Ileum (tissue), 1 donor: ENCODE measurements around a stretch of chr18.

GRCh38 chr18:2870270-2871063, 23.7 kb downstream of the EMILIN2 start:
- PRO-cap = no peak

GRCh38 chr18:2916125-2916889, 69.5 kb downstream of the EMILIN2 start:
- PRO-cap = no peak

DNA sequence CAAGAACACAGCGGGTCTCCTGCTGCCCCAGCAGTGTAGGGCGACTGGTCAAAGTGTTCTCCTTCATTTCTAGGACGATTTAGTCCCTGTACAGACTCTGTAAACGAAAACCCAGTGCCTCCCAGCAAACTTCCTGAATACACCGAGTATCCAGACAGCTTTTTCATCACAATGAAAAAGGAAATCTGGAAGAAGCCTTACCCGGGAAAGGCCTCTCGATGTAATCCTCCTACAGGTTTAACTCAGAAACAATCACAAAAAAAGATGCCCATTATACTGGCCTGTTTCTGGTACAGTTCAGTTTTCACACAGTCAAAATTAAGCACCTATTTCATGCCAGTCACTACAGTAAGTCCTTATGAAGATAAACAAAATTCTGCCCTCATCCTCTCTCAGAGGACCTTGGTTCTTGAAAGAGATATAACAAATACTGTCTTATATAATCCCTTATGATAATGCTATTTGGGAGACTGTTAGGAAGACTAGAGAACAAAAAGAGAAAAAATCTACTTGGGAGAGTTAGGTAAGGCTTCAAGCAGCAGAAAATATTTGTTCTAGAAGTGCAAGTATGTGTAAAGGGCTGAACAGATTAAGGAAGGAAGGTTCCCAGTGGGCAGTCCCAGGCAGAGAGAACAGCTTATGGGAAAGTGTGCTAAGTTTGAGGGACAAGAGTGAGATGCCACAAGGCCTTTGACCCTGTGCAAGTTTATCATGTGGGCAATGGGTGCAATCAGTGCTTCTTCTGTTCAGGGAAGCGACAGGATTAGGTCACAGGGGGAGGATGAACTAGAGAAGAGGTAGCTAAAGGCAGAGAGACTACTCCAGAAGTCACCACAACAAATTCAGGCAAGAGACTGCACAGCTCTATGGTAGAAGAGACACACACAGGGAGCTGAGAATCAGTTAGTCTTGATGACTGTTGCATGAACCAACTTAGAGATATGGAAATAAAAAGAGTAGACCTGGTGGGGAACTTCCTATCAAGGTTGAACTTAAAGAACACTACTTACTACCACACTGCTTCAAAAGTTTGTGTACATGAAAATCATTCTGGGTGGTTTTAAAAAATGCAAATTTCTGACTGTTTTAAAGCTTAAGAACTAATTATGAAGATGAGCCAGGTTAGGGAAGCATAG, 44.5 kb downstream of the LPIN2 start:
- PRO-cap = no peak

GRCh38 chr18:3027316-3028208, 14.6 kb upstream of the LPIN2 start:
- PRO-cap = no peak

DNA sequence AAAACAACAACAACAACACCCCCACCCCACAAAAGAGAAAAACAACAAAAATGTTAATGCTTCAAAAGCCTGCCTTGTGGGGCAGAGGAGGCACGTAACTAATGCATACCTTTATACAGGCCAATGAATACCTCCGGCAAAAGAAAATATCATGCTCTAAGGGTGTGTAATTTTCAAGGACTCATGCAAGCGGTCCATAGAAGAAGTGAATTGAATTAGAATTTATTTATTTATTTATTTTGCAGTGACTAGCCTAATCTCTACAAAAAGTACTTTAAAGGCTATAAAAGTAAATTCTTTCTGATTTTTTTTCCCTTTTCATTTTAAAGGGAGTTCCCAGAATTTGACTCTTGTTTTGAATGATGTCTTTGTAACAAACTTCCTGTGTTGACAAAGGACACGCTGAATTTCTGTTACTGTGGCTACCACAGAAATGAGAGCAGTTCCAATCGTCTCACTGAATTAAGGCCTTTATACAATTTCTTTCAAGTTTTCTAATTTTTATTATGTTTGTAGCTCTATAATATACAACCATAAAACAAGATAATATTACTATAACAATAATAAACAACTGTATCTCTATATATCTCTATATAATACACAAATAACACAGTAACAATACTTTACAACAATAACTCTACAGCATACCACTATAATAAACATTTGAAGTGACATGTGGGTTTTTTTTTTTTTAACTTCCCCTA, 46.3 kb upstream of the LPIN2 start:
- PRO-cap = no peak

DNA sequence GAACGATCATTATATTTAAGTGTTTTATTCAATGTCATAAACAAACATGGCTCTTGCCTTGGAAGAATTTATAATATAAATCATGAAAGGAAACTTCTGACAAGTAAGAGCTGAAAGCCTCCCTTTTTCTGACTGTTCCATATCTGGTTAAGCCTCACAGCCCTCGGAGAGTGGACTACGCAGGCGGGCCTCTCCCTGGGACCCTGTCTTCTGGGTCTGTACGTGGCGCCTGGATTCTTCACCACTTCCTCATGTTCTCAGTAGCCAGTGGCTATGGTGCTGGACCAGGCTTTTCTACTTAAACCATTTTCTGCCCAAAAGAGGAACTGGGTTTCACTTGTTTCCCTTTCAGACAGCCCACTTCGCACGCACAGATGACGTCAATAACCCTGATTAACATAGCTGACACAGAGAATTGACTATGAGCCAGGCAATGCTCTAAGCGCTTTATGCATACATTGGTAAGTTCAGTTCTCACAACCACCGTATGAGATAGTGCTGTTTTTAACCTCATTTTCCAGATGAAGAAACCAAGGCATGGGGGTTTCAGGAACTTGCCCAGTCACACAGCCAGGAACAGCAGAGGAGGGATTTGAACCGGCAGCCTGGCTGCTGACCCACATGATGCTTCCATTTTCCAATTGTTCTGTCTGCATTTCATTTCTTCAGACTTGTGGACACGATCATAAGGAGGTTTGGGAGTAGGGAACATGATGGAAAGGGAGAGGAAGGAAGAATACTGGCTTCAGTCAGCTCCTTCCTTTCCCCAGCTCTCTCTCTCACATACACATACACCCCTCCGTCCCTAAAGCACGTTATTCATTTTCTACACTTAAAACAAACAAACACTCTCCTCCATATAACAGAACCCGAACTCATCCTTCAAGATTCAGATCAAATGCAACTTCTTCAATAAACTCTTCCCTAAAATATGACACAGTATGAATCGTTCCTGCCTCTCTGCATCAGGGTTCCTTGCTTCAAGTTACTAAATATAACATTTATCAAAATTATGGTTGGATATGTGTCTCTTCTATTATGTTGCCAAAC, 41.7 kb downstream of the MYOM1 start:
- PRO-cap = unidirectional peak, minus-strand start at position 212 of the sequence; unidirectional peak, minus-strand start at position 273 of the sequence

GRCh38 chr18:3179440-3180096, 40.2 kb downstream of the MYOM1 start:
- PRO-cap = no peak

GRCh38 chr18:3261287-3261987, 496 bp upstream of the MYL12B start:
- PRO-cap = bidirectional peak, plus-strand start at chr18:3262133, minus-strand start at chr18:3261621

DNA sequence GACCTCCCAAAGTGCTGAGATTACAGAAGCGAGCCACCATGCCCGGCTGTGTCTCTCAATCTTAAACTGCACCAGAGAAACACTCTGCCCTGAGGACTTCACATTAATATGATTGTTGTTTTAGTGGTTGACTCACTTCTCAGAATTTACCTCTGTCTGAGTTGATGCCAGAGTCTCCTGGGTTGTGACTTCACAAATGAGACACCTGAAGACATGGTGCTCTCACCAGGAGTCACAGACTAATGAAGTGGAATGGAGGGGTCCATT, 61.0 kb upstream of the TGIF1 start:
- PRO-cap = no peak

GRCh38 chr18:3454402-3455677, 4.9 kb downstream of the TGIF1 start:
- PRO-cap = no peak

DNA sequence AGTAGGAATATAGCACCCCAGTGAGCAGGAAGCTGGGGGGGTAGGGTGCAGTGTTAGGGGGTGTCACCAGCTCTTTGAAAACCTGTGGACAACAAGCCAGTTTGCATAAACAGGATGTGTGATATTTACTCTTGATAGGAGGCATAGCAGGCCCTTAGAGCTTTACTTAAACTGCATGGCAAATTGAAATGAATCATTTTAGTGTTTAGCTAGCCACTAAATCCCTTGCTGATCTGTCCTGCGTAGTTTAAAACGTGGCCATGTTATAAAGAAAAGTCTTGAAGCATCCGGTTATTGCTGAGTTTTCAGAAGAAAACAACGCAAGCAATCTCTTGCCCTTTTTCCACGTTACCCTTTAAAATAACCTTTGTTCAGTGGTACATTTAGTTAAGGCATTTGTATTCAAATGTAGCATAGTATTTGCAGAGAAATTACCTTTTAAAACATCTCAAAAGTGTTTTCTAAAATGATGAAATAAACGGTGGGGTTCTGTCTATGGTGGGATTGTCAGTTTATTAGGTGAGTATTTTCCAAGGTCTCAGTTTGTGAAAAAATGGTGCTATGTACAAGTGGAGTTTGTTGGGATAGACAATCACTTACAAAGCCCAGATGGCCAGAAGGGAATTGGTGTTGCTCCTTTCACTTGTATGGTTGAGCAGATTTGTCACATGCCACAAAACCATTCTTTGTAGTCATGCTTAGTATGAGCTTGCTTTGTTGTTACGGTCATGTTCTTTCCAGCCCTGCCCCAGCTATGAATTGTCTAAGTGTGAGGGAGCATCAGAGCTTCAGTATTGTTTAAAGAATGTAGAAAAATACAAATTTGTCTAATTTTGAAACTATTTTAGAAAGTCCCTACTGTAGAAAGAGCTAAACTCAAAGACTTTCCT, 8.7 kb downstream of the TGIF1 start:
- PRO-cap = no peak

- PRO-cap = no peak
Observed at GRCh38 chr18:3498553-3499623, 48.9 kb downstream of the TGIF1 start.

- PRO-cap = no peak
Observed at GRCh38 chr18:3520321-3520712, 70.3 kb downstream of the TGIF1 start.

GRCh38 chr18:3526419-3527398, 76.7 kb downstream of the TGIF1 start:
- PRO-cap = no peak

- PRO-cap = no peak
Observed at GRCh38 chr18:3584143-3584480, 134.1 kb downstream of the TGIF1 start.

- PRO-cap = no peak
Observed at GRCh38 chr18:3594817-3595410, 144.9 kb downstream of the TGIF1 start.

- PRO-cap = no peak
Observed at GRCh38 chr18:3620660-3621359, 170.8 kb downstream of the TGIF1 start.

DNA sequence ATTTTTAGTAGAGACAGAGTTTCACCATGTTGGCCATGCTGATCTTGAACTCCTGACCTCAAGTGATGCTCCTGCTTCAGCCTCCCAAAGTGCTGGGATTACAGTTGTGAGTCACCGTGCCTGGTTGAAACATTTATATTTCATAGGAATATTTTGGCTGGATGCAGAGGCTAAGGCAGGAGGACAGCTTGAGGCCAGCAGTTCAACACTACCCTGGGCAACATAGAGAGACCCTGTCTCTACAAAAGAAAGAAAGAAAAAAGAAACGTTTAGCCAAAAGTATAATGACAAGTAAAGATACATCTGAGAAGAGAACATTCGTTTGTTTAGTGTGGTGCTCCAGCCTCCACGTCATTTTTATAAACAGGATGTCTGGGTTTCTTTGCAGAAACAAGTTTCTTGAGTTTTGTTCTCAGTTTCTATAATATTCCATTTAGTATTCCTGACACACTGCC, 200.3 kb downstream of the TGIF1 start:
- PRO-cap = no peak

- PRO-cap = no peak
Observed at GRCh38 chr18:3665625-3666264, 215.8 kb downstream of the TGIF1 start.

DNA sequence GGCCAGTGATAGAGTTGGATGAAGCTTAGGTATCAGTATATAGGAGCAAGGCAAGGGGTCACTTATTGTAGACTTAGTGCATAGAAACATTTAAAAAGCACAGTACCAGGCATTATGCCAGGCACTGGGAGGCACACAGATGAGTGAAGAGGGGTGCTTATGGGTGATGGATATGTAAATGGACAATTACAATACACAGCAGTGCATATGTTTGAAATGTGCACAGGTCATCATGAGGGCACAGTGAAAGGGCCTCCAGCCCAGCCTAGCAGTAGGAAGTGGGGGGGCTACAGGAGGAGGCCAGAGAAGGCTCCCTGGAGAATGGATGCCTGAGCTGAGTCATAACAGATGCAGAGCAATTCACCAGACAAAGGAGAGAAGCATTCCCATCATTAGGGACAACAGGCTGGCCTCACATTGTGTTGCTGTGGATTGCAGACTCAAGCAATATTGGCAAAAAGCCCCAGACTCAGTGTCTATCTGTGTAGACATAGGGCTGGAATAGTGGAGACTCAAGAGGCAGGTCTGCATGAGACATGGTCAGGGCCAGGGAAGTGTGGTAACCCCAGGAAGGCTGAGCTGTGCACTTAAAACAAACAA, 330.0 kb downstream of the DLGAP1 start:
- PRO-cap = no peak